Gastrocnemius medialis (tissue), 3 donors: Measurements from ENCODE around the gene SSR1.

DNA sequence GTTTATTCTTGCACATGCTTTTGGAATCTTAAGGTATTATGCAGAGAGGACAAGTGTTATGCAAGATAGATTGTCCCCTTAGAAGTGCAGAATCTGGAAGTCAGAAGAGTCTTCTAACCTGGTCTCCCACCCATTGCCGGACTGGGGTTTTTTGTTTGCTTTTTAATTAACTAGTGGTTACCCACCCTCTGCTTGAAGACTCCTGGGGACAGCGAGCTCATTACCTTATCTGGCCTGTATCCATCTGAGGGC lies 60.5 kb downstream of the RREB1 start:
- PRO-cap = no peak
- RAMPAGE, long total RNA, 3 experiments = no peak in any of the 3 experiments

- PRO-cap = no peak
- RAMPAGE, long total RNA, 3 experiments = no peak in any of the 3 experiments
Measured at GRCh38 chr6:7191973-7192327, 84.2 kb downstream of the RREB1 start.

DNA sequence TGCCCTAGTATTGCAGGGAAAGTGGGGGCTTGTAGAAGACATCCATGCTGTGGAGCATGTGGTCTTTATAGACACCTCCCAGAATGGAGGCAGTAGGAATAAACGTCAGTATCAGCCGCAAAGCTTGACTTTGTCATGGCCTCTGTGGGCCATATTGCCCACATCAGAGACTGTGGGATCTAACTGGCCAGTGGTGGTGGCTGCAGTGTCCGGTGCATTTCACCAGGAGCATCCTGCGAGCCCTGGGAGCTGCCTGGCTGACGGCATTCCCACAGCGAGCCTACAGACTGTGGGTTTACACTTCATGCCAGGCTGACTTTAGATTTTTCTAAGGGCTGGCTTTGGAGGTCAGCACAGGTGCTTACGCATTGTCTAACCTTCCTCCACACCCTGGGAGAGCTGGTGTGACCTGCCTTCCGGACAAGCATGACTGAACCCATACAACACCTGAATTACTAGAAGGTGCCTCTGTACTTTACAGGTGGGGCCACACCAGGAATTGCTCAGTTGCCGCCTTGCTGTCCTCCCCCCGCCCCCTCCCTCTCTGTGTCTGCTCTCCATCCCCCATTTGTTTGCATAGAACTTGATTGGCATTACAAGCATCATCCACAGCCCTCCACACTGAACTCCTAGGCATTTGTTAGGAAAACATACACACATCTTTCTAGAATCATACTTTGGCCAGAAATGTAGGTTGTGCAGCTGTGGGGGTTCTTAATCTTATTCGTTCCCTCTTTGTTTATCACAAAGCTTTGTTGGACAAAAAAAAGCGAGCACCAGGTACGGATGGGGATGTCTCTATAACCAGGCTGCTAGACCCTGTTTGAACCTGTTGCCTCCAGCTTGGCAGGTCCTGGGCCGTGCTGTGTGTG lies 96.3 kb downstream of the RREB1 start:
- PRO-cap = no peak
- RAMPAGE, long total RNA, 3 experiments = no peak in any of the 3 experiments

- PRO-cap = bidirectional peak, plus-strand start at chr6:7261334, minus-strand start at chr6:7261226; bidirectional peak, plus-strand start at chr6:7261486, minus-strand start at chr6:7261393
- RAMPAGE, long total RNA, 3 experiments = no peak in any of the 3 experiments
Measured at GRCh38 chr6:7260437-7261603, 52.2 kb downstream of the SSR1 start.

GRCh38 chr6:7312869-7313651 lies at the start of gene SSR1:
SSR1 (minus strand) TSS chr6:7313199.
- PRO-cap = bidirectional peak, plus-strand start at chr6:7313385, minus-strand start at chr6:7313155
- RAMPAGE, long total RNA, 3 experiments = start-site peak on the minus strand in 3 of 3 experiments, at chr6:7313151-7313195 at its widest, 53 to 349 reads per replicate

- PRO-cap = no peak
- RAMPAGE, long total RNA, 3 experiments = no peak in any of the 3 experiments
Measured at GRCh38 chr6:7328115-7328655, 15.2 kb upstream of the SSR1 start.

DNA sequence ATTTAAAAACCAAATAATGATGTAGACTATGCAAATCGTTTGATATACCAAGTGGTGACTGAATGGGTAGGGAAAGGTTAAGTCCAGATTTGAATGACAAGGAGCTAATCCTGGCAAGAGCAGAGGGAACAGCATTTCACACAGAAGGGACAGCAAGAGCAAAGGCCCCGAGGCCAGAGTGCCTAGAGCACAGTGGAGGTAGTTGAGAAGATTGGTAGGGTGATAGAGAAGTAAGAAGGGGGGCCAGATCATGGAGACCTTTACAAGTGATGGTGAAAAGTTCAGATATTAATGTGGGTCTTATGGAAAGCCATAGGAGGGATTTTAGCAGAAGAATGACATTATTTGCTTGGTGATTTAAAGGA lies 877 bp downstream of the RIOK1 start:
- PRO-cap = no peak
- RAMPAGE, long total RNA, 3 experiments = no peak in any of the 3 experiments

DNA sequence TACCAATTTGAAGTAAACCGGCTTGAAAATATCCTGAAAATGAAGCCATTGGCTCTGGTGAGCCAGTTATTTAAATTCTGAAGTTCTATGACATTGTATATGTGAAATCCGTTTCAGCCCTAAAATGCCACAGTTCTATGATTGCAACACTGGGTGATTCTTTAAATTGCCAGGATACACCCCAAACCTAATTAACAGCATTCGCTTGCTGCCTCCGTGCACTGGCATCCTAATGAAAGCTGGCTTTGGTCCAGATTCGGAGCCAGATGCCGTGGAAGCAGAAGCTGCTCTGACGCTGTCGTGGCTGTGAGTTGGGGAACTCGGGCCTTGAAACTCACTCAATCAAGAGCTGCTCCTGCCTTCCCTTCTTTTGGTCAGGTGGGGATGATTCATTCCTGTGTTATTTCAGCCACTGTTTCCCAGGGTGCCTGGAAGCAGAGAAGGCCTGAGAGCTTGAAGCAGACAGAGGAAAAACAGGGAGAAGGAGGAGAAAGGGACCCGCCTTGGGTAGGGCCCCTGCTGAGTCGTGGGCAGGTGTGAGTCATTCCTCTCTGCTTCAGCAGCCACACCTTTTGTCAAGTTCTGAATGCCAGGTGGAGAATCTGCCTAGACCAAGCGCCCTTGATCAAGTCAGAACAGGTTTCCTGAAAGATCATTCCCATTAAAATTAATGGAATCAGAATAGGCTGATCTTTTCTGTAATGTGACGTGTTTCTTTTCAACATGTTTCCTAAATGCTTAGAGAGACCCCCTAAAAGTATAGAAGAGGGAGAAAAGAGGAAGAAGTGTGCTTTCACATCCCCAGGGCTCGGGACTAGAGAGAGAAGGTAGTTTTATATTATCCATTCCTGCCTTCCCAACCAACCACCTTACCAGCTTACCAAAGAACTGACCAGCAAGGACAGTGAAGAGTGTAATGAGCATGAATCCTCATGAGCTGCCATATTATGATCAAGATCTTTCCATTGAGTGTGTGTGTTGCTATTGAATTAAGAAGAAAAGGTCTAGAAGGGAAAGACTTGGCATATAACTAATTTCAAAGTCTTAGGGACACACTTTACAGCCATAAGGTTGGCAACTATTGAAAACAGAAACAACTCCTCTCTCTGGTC lies 36.0 kb upstream of the DSP start:
- PRO-cap = no peak
- RAMPAGE, long total RNA, 3 experiments = no peak in any of the 3 experiments

GRCh38 chr6:7561162-7562130 lies 20.0 kb downstream of the DSP start:
- PRO-cap = no peak
- RAMPAGE, long total RNA, 3 experiments = no peak in any of the 3 experiments

GRCh38 chr6:7602562-7602907 lies 12.5 kb downstream of the SNRNP48 start:
- PRO-cap = no peak
- RAMPAGE, long total RNA, 3 experiments = no peak in any of the 3 experiments

GRCh38 chr6:7604863-7605650 lies 15.1 kb downstream of the SNRNP48 start:
- PRO-cap = no peak
- RAMPAGE, long total RNA, 3 experiments = no peak in any of the 3 experiments

DNA sequence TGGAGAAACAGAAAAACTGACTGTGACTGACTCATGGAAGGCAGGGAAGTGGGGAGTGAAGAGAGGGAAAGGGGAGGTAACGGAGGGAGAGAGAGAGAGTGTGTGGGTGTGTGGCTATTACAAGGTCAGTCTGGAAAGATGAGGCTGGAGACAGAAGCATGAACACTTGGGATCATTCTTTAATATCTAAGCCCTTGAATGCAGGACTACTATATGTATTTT lies 38.5 kb downstream of the SNRNP48 start:
- PRO-cap = no peak
- RAMPAGE, long total RNA, 3 experiments = no peak in any of the 3 experiments

GRCh38 chr6:7701476-7702202 lies 24.3 kb upstream of the BMP6 start:
- PRO-cap = no peak
- RAMPAGE, long total RNA, 3 experiments = no peak in any of the 3 experiments

DNA sequence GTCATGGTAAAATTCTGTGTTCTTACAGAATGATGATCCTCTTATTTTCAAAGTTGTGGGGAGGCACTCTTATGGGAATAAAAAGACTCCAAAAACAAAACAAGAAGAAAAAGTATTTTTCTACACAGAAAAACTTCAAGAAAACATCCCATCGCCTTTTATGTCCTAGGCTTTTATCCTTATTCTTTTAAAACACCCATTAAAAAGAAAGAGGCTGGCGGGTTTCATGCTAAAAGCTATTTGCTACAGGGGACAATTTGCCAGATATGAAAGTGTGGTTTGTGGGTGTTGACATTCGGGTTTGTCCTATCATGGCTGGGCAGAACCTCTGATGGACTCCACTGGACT lies 37.4 kb downstream of the BMP6 start:
- PRO-cap = no peak
- RAMPAGE, long total RNA, 3 experiments = no peak in any of the 3 experiments

GRCh38 chr6:7887777-7888496 lies 22.7 kb downstream of the TXNDC5 start:
- PRO-cap = no peak
- RAMPAGE, long total RNA, 3 experiments = no peak in any of the 3 experiments

DNA sequence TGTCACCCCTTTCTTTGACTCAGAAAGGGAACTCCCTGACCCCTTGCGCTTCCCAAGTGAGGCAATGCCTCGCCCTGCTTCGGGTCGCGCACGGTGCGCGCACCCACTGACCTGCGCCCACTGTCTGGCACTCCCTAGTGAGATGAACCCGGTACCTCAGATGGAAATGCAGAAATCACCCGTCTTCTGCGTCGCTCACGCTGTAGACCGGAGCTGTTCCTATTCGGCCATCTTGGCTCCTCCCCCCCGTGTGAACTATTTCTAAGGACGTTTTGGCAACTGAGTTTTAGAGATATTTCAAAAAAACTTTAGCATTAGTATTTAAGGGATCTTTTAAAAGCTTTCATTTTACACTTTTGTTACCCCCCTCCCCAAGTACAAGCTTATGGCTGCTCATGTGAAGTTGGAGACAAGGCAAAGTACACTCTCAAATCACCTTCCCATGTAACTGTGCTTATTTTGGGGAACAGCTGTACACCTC lies 341.0 kb upstream of the SLC35B3 start:
- PRO-cap = no peak
- RAMPAGE, long total RNA, 3 experiments = no peak in any of the 3 experiments

- PRO-cap = no peak
- RAMPAGE, long total RNA, 3 experiments = no peak in any of the 3 experiments
Measured at GRCh38 chr6:9766205-9767116, 648.4 kb downstream of the TFAP2A start.

- PRO-cap = no peak
- RAMPAGE, long total RNA, 3 experiments = no peak in any of the 3 experiments
Measured at GRCh38 chr6:10147002-10147643, 267.8 kb downstream of the TFAP2A start.

GRCh38 chr6:10565876-10566468 lies 44.8 kb downstream of the GCNT2 start:
- PRO-cap = no peak
- RAMPAGE, long total RNA, 3 experiments = no peak in any of the 3 experiments

GRCh38 chr6:10770801-10771261 lies 23.2 kb downstream of the TMEM14B start:
- PRO-cap = no peak
- RAMPAGE, long total RNA, 3 experiments = no peak in any of the 3 experiments